Mammary epithelial cell (primary cell): ENCODE results near the genes TLDC2 and RPN2.

GRCh38 chr20:35776445-35777110, 4.8 kb downstream of the PHF20 start:
- CAGE, long polyA plus RNA = no peak
- RRBS = no CpG with 5 or more reads among the region's 4 CpGs

GRCh38 chr20:36113975-36114417, 40.5 kb upstream of the EPB41L1 start:
- CAGE, long polyA plus RNA = no peak
- RRBS = no CpG with 5 or more reads among the region's 4 CpGs

DNA sequence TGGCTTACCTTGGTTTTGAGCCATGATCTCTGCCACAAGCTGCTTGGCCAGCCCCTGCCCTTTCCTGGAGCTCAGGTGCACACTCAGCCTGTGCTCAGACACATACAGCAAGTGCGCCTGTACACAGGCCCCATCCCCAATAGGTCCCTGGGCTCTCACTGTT, 770 bp upstream of the EPB41L1 start:
- CAGE, long polyA plus RNA = no peak
- RRBS = no CpG with 5 or more reads among the region's 1 CpG

DNA sequence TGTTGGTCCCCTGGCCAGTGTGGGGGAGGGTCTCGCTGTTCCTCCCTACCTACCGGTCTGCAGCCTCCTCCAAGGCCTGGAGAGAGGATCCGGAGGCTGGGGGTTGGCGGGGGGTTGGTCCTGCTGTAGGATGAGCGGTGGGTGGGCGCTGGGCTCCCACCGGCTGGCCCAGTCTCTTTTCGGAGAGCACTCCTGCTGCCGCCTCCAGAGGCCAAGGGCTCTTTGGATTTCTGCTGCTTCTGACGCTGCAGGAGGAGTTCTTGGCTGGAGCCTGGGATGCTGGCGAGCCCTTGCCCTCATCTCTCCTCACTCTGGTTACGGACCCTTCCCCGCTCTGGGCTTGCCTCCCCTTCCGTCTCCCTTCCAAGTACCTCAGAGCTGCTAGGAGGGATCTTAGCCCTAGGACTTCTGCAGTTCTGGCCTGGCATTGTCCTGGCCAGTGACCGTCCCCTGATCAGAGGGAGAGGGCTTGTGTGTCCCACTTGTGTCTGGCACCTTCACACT, 522 bp downstream of the EPB41L1 start:
- CAGE, long polyA plus RNA = no peak
- RRBS = 3% methylated on average over 5 of the region's 15 CpGs

DNA sequence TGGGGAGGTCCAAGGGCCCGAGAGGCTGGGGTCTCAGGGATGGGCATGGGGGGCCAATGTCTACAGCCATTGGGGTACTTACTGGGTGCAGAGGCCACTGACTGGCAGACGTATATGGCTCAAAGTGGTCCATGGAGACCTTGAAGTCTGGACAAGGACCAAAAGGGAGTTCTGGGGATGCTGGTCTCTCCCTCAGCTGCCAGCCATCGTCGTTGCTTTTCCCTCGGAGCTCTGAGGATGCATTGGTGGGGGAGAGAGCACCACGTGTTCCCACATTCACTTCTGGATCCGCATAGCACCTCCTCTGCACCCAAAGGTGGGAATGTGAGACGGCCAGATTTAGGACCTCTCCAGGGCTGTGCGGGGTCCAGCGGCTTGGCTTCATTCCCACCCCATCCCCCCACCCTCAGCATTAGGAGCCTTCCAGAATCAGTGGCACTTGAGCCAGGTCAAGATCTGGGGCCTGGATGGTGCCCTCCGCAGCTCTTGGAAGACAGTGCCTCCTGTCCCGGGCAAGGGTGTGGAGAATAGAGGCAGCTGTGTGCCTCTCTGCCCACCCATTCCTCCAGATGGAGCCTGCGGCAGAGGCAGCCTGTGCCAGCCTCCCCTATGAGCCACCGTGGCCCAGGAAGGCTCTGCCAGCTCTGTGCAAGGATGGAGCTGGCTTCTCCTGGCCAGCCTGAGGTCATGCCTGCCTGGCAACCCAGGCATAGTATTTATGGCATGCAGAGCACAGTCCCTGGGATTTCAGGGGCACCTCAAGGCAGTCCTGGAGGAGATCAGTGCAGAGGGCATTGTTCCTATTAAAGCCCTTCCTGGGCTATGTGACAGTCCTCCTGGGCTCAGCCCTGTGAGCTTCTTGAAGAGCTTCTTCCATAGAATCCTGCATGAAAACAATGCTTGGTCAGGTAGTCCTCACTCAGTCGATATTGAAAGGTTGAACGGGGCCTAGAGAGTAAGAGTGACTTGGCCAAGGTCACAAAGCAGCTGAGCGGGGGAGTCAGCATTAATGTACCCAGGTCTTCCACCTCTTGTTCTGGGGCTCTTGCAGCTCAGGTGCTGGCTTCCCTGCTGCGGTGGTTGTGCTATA, 1.3 kb downstream of the EPB41L1 start:
- CAGE, long polyA plus RNA = no peak
- RRBS = no CpG with 5 or more reads among the region's 18 CpGs

DNA sequence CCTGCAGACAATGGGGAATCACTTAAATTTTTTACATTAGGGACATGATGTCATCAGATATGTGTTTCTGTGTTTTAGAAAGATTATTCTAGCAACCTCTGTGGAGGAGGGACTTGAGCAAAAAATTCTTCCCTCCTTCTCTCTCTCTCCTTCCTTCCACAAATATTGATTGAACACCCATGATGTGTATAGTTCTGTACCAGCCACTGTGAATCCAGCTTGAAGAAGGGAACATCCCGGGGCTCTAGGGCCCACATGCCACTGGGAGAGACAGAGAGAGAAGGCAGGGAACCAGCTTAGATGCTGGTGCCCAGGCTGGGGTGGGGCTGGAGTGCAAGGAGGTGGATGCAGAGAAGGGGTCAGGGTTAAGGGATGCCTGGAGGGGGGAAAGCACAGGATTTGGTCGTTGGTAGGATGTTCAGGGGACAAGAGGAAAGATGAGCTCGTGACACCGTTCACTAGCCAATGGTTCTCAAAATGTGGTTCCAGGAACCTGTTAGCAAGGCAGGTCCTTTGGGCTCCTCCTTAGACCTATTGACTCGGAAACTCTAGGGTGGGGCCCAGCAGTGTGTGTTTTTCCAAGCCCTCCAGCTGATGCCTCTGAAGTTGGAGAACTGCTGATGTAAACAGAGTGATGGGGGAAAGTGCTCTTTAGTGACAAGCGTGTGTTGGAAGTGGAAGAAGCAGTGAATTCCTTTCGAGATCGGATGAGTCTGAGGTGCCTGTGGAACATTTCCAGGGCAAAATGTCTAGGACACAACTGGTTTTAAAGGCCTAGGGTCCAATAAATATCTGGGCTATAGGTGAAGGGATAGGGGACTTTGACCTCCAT, 19.6 kb upstream of the AAR2 start:
- CAGE, long polyA plus RNA = no peak
- RRBS = no CpG with 5 or more reads among the region's 8 CpGs

DNA sequence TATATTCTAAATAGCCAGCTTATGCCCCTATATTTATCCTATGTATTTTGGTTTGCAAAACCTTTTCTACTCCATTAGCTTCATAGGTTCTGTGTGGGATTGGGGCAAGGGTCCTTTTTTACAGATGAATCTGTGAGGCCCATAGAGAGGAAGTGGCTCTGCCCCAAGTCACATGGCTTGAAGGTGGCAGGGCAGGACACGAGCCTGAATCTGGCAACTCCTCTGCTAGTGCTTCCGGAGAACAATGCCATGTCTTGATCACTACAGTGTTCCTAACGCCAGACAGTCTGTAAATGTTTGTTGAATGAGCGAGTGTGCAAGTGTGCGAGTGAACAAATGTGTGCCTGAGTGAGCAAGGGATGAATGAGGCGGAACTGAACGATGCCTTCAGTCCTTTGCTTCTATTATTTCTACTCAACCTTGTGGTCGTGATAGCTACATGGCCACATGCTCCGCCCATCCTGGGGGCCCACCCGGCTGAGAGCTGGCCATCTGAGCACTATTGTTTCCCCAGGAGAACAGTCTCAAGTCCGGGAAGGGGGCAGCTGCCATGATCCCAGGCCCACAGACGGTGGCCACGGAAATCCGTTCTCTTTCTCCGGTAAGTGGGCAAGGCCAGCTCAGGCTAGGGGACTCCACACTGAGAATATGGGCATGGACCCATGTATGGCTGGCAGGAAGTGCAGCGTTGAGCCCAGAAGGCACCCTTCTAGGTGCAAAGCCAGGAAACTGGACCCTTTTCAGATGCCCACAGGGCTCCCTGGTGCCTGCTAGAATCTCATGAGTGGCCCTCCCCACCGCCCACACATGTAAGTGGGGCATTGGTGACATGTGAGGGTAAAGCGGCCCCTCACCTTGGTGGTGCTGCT, 17.7 kb upstream of the AAR2 start:
- CAGE, long polyA plus RNA = no peak
- RRBS = 86% methylated on average over 5 of the region's 18 CpGs

DNA sequence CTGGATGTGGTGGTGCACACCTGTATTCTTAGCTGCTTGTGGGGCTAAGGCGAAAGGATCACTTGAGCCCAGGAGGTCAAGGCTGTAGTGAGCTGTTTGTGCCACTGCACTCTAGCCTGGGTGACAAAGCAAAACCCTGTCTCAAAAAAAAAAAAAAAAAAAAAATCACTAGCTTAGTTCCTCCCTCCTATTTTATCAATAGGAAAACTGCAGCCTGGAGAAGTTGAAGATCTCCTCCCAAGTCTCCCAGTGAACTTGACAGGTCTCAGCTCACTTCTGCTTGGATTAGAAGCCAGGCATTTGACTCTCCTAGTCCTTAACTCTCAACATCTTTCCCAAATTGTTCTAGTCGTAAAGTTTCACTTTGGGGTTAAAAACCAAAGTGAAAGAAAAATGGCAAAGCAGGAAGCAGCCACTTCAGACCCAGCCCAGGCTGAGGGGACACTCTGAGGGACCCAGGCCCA, 68.9 kb upstream of the MYL9 start:
- CAGE, long polyA plus RNA = no peak
- RRBS = no CpG with 5 or more reads among the region's 2 CpGs

DNA sequence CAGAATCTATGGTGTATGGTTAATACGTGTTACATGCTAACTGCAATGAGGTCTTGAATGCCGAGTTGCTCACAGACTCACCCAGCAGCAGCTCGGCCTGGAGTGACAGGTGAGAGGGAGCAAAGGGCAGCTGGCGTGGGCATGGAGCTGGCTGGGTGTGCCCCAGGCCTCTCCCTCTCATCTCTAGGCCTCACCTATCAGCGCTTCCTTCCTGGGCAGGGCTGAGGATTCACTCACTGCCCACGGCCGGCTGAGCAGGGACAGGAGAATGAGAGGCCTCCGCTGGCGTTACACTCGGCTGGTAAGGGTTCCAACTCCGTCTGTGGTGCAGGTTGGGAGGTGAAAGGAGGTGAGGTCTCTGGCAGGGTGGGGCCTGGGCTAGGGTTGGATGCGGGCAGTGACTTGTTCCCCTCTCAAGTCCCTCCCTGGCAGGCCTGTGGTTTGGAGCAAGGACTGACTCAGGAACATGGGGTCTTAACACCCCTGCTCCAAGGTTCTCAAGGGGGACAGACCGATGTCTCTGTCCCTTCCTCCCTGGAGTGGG, at the start of gene TLDC2:
TSS of gene TLDC2 (plus strand) at position 232 of the 544 bp plus-strand sequence.
- CAGE, long polyA plus RNA = no peak
- RRBS = no CpG with 5 or more reads among the region's 13 CpGs

GRCh38 chr20:36914203-36914950, 37.1 kb downstream of the SAMHD1 start:
- CAGE, long polyA plus RNA = no peak
- RRBS = no CpG with 5 or more reads among the region's 19 CpGs

GRCh38 chr20:36949890-36950523, 1.5 kb downstream of the SAMHD1 start:
- CAGE, long polyA plus RNA = no peak
- RRBS = no CpG with 5 or more reads among the region's 4 CpGs

DNA sequence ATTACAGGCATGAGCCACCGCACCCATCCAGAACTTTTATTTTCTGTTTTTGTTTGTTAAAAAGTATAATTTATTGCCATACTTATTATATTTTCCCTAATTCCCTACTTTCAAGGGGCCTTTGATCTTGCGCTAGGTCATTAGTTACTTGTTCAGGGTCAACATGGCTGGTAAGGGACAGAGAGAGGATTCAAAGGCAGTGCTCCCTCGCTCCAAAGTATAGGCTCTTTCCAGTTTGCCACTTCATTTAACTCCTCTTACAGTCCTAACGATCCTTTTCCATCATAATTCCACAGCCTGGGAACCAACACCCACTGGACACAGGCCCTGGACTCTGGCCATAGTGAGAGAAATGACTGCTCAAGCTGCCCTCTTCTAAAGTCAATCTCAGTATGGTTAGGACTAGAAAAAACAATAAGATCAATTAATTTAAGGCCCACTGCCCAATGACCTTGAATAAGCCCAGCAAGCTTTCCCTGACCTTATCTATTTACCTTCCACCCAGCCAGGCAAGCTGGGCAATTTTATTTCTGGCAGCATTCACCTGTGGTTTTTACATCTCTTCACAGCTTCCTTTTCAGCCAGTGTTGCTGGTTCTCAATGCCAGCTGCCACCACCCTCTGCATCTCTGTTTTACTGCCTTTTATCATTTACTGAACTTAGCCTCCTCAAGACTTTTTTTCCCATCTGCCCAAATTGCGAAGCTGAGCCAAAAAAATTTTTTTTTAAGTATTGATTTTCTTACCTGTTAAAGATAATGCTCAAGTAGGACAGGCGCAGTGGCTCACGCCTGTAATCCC, 3.6 kb upstream of the SAMHD1 start:
- CAGE, long polyA plus RNA = no peak
- RRBS = no CpG with 5 or more reads among the region's 7 CpGs

DNA sequence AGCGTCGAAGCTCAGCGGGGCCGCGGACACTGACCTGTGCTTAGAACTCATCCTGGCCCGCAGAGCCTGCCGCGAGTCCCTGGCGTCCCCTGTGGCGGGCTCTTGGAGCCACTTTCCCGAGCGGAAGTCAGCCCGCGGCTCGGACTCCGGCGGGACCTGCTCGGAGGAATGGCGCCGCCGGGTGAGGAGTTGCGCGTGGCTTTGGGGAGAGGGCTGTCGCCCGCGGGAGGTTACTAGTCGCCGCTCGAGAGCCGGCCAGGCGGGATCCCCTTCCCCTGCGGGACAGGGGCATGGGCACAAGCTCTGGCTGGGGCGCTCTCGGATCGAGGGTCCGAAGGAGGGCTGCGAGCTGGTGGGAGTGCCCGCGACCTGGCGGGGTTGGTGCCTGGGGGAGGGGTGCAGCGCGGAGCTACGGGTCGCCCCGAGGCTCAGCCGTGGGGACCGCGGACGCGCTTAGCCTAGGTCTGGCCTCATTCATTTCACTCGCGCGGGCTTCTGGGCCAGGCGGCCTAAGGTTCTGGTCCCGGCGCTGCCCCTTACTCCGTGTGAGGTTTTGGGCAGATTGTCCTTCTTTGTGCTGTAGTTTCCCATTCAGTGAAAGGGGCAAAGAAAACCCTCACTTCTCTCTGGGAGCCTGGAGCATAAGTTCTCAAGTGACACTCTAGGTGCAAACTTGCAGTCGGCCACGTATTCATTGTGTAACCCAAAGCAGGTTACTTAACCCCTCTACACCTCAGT, at the start of gene RPN2:
TSS of gene RPN2 (plus strand) at position 142 of the 738 bp plus-strand sequence.
- CAGE, long polyA plus RNA = no peak
- RRBS = 1% methylated on average over 6 of the region's 59 CpGs

DNA sequence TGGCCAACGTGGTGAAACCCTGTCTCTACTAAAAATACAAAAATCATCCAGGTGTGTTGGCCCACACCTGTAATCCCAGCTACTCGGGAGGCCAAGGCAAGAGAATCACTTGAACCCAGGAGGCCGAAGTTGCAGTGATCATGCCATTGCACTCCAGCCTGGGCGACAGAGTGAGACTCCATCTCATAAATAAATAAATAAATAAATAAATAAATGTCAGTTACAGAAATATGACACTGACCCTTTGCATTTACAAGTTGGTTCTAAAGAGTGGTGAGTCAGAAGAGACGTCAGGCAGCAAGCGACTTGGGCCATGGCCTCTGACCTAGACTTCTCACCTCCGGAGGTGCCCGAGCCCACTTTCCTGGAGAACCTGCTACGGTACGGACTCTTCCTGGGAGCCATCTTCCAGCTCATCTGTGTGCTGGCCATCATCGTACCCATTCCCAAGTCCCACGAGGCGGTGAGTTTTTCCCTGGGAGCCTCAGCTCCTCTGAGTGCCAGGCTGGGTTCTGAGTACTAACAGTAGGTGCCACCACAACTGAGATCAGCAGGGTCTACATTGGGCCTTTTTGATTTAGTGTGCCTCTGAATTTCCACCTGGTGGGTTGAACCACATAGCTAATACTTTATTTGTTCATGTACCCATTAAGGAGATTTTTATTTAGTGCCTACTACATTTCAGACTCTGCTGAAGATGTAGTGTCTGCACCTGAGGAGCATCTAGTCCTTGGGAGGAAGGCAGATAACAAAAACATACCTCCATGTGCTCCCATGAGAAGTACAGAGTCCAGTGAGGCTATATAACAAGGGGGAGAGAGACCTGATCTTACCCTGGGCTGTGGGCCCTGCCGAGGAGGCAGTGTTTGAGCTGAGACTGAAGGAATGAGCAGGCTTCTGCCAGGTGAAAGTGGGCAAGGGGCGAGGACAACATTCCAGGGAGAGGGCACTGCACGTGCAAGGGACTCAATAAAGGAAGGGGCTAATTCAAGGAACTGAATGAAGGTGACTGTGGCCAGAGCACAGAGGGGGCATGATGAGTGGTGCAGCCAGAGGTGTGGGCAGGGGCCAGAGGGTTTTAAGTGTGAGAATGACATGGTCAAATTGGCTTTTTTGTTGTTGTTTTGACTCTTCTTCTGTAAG, 11.9 kb downstream of the MANBAL start:
- CAGE, long polyA plus RNA = no peak
- RRBS = no CpG with 5 or more reads among the region's 16 CpGs

DNA sequence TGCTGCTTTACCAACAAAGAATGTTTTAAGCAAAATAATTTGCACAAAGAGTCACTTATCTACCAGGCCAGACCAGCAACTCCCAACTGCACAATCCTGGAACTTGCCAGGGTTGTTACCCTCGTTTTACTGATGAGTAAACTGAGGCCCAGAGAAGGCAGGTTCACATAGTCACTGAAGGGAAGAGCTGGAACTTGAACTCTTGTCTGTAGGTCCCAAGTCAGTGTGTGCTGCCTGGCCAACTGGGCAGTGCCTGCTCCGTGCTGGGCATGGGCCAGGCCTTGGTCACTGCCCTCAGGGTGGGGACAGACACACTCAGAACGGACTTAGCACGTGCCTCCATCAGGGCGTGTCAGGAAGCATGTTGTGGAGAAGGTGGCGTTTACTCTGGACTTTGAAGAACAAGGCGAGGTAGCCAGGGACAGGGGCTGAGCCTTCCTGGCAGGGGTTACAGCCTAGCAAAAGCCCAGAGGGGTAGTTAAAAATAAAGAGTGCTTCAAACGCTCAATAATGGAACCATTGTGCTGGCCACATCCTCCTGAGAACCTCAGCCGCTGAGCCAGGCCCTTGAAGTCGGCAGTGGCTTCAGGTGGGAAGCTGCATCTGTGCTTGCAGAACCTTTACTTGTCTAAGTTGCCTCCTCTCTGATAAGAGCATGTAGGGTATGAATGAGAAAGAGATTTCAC, 2.4 kb upstream of the SRC start:
- CAGE, long polyA plus RNA = no peak
- RRBS = no CpG with 5 or more reads among the region's 10 CpGs

- CAGE, long polyA plus RNA = no peak
- RRBS = no CpG with 5 or more reads among the region's 11 CpGs
These were observed 10.4 kb downstream of the SRC start for GRCh38 chr20:37356141-37356856.

- CAGE, long polyA plus RNA = no peak
- RRBS = no CpG with 5 or more reads among the region's 26 CpGs
These were observed 3.8 kb upstream of the NNAT start for GRCh38 chr20:37516693-37518187.

GRCh38 chr20:37567549-37567890, 39.8 kb upstream of the BLCAP start:
- CAGE, long polyA plus RNA = no peak
- RRBS = no CpG with 5 or more reads among the region's 7 CpGs

GRCh38 chr20:37789293-37790076, 95.7 kb downstream of the CTNNBL1 start:
- CAGE, long polyA plus RNA = no peak
- RRBS = no CpG with 5 or more reads among the region's 1 CpG

DNA sequence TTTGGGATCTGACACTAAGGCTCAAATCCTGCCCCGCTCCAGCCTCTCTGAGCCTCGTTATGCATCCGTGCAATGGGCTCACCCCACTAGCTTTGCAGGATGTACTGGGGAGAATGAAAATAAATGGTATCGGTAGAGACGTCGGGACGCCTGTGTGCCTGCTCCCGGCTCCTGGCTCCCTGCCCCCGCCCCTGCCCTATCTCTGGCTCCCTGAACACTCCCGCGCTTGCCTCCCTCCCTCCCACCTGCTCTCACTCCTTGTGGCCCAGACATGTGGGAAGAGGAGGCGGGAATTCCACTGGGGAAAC, 13.1 kb downstream of the VSTM2L start:
- CAGE, long polyA plus RNA = no peak
- RRBS = no CpG with 5 or more reads among the region's 12 CpGs